SK-MEL-5 (cell line): ENCODE results near the genes LZIC and CASZ1.

RAMPAGE:
- cytosol, long total RNA = no peak
- long total RNA = no peak
- nucleus, long total RNA = no peak
These were observed 78.4 kb downstream of the PIK3CD start for GRCh38 chr1:9729917-9730303.

RAMPAGE:
- cytosol, long total RNA = no peak
- long total RNA = no peak
- nucleus, long total RNA = no peak
These were observed 24.2 kb upstream of the CLSTN1 start for GRCh38 chr1:9847868-9848524.

DNA sequence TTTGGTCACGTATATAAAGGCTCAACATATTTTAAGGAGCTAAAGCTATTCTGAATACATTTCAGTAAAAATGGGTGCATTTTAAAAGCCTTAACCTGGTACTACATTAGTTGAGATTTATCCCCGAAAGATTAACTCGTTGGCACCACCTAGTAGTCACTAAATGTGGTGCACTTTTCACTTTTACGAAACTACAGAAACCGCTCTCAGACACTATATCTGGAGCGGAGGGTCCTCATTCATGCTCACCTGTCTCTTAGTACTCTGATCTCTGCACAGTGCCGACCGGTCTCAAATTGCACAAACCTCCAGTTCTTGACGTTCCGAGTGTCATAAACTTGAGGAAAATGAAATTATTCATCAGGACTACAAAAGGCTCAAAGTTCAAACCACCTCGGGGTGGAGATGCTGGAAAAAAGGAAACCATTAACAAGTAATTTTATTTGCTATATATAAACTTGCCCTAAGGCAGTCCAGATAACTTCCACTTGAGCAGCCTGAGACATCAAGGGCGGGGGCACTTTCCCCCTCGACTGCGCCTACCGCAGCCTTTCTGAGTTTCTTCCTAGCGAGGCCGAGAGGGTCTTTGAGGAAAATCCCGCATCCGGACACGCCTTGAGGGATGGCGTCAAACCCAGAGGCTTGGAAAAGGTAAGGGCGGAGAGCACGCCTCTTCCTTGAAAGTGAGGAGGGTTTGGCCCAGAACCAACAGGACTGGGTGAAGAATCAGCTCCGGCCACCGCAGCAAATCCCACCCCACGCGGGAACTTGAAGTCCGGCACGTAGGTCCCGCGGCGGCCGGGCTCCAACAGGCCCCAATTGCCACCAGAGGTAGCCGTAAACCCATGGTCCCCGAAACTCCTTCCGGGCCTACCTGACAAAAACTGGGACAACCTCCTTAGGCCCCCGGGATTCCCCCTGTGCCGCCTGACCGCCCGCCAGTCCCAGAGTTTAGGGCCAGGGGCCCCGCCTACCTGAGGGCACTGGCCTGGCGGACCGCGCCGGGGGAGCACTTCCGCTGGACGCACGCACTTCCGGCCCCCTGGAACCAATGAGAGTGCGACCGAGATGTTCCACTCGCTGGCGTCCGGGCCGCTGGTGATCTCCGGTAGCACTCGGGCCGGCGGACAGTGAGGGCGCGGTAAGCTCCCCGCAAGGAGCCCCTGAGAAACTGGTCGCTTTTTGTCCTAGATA is at the start of gene LZIC:
TSS of gene LZIC (minus strand) at position 1,017 of the 1,194 bp plus-strand sequence.
RAMPAGE:
- cytosol, long total RNA = start-site peak on the minus strand centred at position 958 of the sequence, 101 bp wide, 1,349 and 1,262 reads in 2 replicates; start-site peak on the plus strand centred at position 1,086 of the sequence, 57 bp wide, 263 and 307 reads in 2 replicates
- long total RNA = start-site peak on the minus strand centred at position 966 of the sequence, 85 bp wide, 758 and 948 reads in 2 replicates; start-site peak on the plus strand centred at position 1,085 of the sequence, 63 bp wide, 158 and 116 reads in 2 replicates
- nucleus, long total RNA = start-site peak on the minus strand centred at position 980 of the sequence, 64 bp wide, 157 and 37 reads in 2 replicates; start-site peak on the plus strand centred at position 1,086 of the sequence, 61 bp wide, 139 and 38 reads in 2 replicates

DNA sequence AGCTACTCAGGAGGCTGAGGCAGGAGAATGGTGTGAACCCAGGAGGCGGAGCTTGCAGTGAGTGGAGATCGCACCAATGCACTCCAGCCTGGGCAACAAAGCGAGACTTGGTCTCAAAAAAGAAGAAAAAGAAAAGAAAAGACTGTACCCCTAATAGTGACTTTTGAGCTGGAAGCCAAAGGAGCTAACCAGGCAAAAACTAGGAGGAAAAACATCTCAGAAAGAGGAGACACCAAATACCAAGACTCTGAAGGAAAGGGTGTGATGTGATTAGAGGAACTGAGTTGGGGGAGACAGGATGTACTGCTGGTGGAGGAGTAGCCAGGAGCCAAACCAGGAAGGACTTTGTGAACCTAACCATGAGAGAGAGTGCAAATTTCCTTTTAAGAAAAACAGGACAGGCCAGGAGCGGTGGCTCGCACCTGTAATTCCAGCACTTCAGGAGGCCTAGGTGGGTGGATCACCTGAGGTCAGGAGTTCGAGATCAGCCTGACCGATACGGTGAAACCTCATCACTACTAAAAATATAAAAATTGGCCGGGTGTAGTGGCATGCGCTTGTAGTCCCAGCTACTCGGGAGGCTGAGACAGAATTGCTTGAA is 4.1 kb upstream of the RBP7 start:
RAMPAGE:
- cytosol, long total RNA = no peak
- long total RNA = no peak
- nucleus, long total RNA = no peak

DNA sequence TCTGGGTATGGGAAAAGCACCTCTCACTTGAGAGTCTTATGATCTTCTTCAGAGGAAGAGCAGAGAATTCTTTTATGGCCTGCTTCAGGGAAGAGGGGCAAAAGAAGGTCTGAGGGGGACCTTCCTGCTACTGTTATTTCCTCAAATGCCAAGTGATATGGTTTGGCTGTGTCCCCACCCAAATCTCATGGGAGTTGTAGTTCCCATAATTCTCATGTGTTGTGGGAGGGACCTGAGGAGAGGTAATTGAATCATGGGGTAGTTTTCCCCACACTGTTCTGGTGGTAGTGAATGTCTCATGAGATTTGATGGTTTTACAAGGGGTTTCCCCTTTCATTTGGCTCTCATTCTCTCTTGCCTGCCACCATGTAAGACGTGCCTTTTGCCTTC is 1.8 kb downstream of the RBP7 start:
RAMPAGE:
- cytosol, long total RNA = no peak
- long total RNA = no peak
- nucleus, long total RNA = no peak

DNA sequence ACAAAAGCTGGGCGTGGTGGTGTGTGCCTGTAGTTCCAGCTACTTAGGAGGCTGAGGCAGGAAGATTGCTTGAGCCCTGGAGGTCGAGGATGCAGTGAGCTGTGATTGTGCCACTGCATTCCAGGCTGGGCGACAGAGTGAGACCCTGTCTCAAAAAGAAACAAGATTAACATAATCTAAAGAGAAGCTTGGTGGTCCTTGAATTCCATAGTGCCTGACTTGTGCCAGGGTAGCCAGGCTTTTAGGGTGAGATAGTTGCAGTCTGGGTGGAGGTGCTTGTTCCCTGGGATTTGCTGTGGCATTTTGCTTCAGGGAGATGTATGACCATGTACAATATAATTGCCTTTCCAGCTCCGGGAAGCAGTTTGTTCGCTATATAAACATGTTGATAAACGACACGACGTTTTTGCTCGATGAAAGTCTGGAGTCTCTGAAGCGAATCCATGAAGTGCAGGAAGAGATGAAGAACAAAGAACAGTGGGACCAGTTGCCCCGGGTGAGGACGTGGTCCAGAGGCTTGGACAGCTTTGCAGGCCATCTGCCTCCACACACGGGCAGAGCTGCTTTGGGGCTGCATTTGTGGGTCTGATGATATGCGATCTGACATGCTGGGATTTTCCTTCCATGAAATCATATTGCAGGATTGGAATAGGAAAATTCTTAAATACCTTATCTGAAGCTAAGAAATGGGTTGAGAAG is 49.4 kb upstream of the KIF1B start:
RAMPAGE:
- cytosol, long total RNA = no peak
- long total RNA = no peak
- nucleus, long total RNA = no peak

RAMPAGE:
- cytosol, long total RNA = no peak
- long total RNA = no peak
- nucleus, long total RNA = no peak
These were observed 591 bp upstream of the KIF1B start for GRCh38 chr1:10209543-10210414.

DNA sequence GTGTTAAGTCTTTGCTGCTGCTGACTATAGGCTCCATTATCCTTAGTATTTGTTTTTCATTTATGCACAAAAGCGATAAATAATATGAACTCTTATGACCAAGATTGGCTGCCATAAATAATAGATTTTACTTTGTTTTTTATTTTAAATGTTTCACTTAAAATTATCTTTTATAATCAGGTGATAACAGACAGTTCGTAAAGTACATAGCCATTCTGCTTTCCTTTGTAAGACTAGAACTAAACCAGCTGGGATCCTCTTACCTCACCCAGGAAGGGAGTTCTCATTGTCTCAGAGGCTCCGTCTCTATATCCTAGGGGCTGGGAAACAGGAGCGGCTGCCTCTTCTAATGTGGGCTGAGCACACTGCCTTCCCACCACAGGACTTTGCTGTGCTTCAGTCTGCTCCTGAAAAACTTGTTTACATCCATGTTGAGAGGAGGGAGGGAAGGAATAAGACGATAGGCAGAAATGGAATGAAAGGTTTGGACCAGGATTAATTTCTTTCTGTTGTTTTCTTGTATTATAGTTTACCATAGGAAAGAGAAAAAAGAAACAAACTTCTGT is 45.6 kb upstream of the PGD start:
RAMPAGE:
- cytosol, long total RNA = no peak
- long total RNA = no peak
- nucleus, long total RNA = no peak

DNA sequence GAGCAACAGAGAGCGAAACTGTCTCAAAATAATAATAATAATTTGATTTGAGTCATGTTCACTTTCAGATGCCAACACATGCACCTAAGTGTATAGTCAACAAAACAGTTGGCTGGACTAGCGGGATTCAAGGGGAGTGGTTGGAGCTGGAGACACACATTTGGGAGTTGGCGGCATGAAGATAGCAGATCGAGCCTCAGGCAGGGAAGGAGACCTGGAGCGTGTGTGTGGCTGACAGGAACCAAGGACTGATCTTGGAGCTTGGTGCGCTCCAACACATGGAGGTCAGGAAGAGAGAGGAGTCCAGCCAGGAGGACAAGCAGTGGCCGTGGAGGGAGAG is 14.6 kb upstream of the PGD start:
RAMPAGE:
- cytosol, long total RNA = no peak
- long total RNA = no peak
- nucleus, long total RNA = no peak

DNA sequence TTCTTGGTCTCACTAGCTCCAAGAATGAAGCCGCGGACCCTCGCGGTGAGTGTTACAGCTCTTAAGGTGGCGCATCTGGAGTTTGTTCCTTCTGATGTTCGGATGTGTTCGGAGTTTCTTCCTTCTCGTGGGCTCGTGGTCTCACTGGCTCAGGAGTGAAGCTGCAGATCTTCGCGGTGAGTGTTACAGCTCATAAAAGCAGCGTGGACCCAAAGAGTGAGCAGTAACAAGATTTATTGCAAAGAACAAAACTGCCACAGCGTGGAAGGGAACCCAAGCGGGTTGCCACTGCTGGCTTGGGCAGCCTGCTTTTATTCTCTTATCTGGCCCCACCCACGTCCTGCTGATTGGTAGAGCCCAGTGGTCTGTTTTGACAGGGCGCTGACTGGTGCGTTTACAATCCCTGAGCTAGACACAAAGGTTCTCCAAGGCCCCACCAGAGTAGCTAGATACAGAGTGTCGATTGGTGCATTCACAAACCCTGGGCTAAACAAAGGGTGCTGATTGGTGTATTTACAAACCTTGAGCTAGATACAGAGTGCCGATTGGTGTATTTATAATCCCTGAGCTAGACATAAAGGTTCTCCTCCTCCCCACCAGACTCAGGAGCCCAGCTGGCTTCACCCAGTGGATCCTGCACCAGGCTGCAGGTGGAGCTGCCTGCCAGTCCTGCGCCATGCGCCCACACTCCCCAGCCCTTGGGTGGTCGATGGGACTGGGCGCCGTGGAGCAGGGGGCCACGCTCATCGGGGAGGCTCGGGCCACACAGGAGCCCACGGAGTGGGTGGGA is 4.4 kb upstream of the CENPS start:
RAMPAGE:
- cytosol, long total RNA = no peak
- long total RNA = no peak
- nucleus, long total RNA = no peak

GRCh38 chr1:10457707-10458445 is 8.0 kb downstream of the CORT start:
RAMPAGE:
- cytosol, long total RNA = no peak
- long total RNA = no peak
- nucleus, long total RNA = no peak

GRCh38 chr1:10496597-10496843 is 21.8 kb downstream of the PEX14 start:
RAMPAGE:
- cytosol, long total RNA = no peak
- long total RNA = no peak
- nucleus, long total RNA = no peak

GRCh38 chr1:10555432-10556039 is 80.8 kb downstream of the PEX14 start:
RAMPAGE:
- cytosol, long total RNA = no peak
- long total RNA = no peak
- nucleus, long total RNA = no peak

DNA sequence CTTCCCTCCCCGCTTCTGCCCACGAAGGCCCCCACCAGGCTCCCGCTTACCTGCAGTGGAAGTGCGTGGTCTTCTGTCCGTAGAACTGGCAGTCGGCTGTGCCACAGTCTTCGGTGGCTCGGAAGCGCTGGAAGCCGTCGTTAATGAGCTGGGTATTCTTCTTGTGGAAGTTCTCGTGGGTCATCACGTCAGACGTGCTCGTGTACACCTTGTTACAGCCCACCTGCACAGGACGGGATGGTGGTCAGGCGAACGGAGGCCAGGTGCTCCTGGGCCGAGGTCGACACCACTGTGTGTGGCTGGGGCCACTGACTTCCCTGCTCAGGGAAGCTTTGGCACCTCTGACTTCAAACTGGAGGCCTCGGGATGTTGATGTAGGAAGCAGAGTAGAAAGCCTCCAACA is 142.1 kb downstream of the CASZ1 start:
RAMPAGE:
- cytosol, long total RNA = no peak
- long total RNA = no peak
- nucleus, long total RNA = no peak

DNA sequence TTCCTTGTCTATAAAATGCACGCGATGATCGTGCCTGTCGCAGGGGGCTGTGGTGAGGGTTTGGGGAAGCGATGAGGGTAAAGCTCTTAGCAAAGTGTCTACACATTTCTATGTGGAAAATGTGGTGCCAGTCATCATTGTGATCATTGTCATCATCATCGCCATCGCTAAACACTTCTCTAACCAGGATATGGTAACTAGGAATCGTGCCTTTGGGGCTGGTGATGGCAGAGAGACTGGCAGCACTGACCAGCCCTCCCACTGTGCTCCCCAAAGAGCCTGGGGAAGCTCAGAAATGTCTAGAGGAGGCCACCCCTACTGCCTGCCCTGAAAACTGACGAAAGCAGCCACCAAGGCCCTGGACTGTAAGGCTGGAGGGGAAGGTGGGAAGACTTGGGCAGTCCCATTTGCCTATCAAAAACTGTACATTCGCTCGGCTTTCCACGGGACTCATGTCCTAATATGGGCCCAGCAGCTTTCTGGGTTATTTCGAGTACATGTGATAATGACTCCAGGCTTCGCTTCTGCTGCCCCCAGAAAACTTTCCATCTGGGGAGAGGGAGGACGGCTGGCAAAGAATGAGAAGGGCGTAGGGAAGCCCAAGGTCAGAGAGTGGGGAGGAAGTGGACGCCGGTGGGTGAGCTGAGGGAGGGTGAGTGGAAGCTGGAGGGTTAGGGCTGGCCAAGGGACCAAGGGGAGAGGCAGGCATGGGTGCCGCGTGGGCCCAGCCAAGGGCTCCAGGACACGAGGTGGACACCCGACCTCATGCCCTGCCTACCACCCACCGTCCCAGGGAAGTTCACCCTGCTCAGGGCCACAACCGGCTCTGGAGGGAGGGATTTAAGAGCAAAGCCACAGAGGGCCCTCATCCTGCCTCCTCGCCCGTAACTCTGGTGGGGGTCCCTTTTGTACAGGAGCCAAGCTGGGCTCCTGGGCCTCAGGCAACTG is 76.0 kb downstream of the CASZ1 start:
RAMPAGE:
- cytosol, long total RNA = no peak
- long total RNA = no peak
- nucleus, long total RNA = no peak

DNA sequence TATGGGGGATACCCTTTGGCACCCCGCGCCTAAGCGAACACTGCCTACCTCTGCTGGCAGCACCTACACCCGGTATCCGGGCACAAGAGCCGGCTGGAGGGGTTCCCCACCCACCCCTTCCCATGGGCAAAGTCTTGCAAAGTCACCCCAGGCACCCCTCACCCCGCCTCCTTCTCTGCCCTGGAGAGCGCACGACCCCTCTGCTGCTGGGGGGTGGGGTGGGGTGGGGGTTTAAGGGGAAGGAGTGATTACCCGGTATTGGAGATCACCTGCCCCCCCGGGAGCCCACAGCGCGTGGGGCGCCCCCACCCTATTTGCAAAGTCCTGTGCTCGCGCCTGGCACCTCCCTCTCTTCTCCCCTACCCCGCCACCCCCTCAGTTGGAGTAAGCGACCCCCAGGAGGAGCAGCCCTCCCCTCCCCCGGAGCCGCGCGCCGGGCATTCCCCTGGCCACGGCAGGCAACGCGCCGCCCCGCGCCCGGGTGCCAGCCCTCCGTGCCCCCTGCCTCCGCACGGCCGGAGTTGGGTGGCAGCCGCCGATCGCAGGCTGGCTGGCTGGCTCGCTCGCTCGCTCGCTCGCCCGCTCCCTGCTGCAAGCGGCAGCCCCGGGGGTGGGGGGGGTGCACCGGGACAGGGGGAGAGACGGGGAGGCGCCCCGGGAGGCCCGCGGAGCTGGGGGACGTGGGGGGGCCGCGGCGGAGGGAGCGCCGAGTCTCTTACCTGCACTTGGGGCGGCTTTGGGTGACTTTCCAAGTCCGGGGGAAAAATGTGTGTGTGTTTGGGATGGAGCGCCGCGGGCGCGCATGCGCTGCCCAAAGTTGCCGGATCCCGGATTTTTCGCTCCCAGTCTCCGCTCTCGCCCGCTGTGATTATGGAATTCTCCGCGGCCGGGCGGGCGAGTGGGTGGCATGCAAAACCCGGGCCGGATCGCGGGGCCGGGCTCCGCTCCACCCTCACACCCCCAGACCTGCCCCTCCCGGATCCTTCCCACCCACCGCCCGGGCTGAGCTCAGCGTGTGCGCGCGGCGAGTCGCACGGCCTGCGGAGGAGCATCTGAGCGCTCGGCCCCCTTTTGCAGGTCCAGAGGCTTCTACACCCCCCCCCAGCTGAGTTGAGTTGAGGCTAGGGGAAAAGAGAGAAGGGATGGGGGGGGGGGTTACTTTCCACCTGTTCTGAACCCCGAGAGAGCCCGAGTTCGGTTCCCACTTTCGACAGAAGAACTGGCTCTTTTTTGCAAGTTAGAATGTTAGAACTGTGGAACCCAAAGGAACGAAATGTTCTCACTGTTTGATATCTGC is at the start of gene CASZ1:
TSS of gene CASZ1 (minus strand) at position 802 of the 1,297 bp plus-strand sequence.
RAMPAGE:
- cytosol, long total RNA = no peak
- long total RNA = no peak
- nucleus, long total RNA = no peak

DNA sequence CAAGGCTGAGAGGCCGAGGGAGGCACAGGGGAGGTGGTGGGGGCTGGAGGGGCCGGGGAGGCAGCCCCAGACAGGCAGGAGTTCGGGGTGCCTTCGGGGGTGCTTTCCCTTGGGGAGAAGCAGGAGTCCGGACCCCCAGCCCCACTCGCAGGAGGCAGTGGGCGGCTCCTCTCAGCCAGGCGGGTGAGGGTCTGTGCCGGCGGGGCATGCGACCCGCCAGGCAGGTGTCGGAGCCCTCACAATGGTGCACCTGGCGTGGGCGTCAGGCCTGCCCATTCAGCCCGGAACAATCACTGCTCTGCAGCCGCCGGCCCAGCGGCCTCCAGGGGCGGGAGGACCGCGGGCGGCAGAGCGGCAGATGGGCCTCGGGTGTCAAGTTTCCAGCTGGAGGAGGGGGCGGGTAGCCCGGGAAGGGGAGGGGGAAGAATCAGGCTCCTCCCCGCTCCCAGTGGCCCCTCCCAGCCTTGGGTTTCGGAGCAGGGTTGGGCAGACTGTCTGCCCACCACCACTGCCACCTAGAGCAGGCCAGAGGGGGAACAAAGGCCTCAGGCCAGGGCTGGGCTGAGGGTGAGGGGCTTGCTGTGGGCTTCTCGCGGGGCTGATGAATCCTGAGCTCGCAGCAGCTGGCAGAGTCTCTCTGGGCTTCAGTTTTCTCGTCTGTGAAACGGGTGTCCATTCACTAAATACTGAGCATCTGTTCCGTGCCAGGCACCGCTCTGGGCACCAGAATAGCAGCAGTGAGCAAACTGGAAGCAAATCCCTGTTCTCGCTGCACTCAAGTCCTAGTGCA is 39.4 kb upstream of the CASZ1 start:
RAMPAGE:
- cytosol, long total RNA = no peak
- long total RNA = no peak
- nucleus, long total RNA = no peak

RAMPAGE:
- cytosol, long total RNA = no peak
- long total RNA = no peak
- nucleus, long total RNA = no peak
These were observed 7.8 kb downstream of the C1orf127 start for GRCh38 chr1:10974044-10974479.

DNA sequence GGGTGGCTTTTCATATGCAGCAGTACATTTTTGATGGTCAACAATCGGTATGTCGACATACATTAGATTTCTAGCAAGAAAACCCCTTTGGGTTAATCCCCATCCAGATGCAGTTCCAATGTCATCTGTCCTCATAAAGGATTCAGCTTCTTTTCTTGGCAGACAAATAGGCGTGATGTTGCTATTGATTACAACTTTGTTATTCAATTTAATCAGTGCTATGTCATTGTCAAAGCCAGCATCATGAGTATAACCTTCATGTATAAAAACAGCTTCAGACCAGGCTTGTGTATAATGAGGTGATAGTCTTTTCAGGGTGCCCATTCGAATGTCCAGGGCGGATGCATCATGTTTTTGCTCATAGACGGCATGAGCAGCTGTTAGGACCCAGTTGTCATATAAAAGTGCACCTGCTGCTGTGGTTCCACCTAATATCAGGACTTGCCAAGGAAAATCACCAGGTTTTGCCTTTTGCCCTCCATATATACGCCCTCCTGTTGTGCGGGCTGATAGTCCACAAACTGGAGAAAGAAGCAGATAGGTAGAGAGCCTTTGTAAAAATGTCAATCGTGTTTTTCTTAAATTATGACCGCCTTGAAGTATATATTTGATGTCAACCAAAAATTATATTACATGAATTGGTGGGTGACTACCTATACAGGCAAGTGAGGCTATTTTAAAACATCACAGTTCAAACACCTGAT is 14.8 kb downstream of the TARDBP start:
RAMPAGE:
- cytosol, long total RNA = no peak
- long total RNA = no peak
- nucleus, long total RNA = no peak

DNA sequence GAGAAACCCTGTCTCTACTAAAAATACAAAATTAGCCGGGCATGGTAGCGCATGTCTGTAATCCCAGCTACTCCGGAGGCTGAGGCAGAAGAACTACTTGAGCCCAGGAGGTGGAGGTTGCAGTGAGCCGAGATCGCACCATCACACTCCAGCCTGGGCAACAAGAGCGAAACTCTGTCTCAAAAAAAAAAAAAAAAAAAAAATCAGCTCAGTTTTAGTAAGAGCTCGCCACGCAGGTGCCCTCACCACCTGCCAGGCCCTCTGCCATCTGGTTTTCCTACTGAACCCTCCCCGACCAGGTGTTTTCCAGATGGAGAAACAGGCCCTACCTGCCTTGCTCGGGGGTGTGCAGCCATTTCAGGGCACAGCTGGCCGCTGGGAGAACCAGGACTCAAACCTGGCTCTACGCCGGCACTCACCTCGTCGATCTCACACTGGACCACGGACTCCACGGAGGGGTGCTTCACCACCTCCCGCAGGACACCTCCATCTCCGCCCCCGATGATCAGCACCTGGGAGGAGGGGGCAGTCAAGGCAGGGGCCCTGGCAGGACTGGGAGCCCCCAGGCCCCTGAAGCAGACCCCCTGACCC is 1.3 kb downstream of the SRM start:
RAMPAGE:
- cytosol, long total RNA = no peak
- long total RNA = no peak
- nucleus, long total RNA = no peak